Cardiac septum (tissue), 1 donor: Measurements from ENCODE around the genes HDLBP, FARP2 and GAL3ST2.

- PRO-cap = bidirectional peak, plus-strand start at chr2:241315935, minus-strand start at chr2:241315700
Observed at GRCh38 chr2:241315597-241315826, at the start of gene HDLBP. TSS of gene HDLBP (minus strand) at chr2:241315672.

GRCh38 chr2:241355186-241355810 lies 787 bp upstream of the FARP2 start:
- PRO-cap = bidirectional peak, plus-strand start at chr2:241355401, minus-strand start at chr2:241355402; unidirectional peak, minus-strand start at chr2:241355595

- PRO-cap = bidirectional peak, plus-strand start at chr2:241356285, minus-strand start at chr2:241356069
Observed at GRCh38 chr2:241355828-241356981, at the start of gene FARP2. TSS of gene FARP2 (plus strand) at chr2:241356285.

DNA sequence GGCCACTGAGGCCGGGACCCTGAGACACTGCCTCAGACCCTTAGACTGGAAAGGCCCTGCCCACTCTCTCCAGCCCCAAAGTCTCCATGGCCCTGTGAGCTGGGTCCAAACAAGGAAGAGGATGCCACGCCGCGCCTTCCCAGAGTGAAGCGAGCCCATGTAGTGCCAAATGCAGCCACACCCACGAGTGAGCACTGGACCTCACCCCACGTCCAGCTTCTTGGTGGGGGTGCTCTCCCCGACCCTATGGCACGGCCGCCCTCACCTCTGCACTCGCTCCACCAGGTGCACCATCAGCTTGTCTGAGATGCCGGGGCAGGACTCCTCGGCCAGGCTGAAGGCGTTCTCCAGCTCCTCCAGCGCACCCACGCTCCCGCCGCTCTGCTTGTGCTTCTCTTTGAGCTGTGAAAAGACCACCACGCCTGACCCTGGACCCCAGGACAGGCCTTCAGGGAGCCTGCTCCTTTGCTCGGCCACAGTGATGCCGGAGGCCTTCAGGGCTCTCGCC lies 12.2 kb downstream of the STK25 start:
- PRO-cap = no peak

DNA sequence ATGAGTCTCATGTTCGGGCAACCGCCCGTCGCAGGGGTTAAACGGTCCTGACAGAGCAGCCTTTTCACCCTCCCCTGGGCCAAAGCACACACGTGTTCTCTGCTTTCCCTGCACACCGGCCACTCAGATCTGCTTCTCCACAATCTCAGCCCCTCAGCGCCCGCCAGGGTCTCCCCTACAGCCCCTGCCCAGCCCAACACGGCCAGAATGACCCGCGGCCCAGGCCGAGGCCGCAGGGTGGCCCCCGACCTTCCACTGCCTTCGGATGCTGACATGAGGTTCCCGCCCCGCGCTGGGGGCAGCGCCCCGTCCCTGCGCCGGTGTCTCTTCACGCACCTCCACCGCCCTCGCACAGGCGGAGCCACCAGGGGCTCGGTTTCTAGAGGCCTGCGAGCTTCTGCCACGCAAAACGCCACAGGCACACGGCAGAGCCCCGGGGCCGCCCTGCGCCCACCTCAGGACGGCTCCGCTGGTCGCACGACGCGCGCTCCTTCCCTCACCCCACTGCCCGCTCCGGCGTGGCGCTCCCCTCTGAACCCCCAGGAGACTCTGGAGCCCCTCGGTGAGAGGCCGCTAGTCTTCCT lies 888 bp downstream of the STK25 start:
- PRO-cap = no peak

- PRO-cap = no peak
Observed at GRCh38 chr2:241509242-241509896, 985 bp upstream of the STK25 start.

- PRO-cap = no peak
Observed at GRCh38 chr2:241552676-241553052, 5.9 kb upstream of the BOK start.

DNA sequence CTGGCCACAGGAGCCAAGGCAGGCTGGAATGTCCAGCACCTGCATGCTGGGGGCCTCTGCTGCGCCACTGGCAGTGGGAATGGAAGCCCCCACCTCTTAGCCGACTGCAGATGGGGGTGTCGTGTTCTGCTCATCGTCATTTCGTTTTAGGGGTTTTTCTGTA lies 16.2 kb downstream of the DTYMK start:
- PRO-cap = no peak

DNA sequence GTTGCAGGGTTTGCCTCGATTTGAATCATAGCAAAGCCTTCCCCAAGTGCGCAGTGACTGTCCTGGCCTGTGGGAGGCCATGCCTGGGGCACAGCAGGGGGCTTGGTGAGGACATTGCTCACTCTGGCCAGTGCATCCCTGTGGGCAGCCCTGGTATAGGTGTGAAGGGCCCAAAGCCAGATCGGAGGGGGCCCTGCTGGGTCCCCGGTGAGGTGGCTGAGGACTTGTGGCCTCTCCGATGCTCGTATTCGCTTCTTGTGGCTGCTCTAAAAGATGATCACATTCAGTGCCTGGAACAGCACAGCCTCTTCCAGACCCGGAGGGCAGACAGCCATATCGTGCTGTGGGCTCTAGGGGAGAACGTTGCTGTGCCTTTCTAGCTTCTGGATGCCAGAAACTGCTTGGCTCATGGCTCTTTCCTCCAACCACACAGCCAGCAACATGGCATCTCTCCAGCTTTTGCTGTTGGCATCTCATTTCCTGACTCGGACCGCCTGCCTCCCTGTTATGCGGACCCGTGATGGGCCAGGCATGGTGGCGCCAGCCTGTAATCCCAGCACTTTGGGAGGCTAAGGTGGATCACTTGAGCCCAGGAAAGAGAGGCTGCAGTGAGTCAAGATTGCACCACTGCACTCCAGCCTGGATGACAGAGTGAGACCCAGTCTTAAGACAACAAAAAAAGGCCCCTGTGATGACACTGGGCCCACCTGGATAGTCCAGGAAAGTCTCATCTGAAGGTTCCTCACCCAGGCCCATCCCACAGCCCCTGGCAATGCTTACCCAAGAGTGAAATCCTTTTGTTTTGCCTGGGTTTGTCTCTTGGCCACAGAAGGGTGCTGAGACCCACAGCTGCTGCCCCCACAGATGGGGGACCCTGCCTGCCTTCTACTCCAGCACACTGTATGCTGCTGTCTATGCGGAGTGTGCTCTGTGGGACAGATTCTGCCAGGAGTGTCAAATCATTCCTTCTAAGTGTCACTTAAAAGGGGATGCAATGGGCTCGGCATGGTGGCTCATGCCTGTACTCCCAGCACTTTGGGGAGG lies 12.1 kb downstream of the DTYMK start:
- PRO-cap = no peak

DNA sequence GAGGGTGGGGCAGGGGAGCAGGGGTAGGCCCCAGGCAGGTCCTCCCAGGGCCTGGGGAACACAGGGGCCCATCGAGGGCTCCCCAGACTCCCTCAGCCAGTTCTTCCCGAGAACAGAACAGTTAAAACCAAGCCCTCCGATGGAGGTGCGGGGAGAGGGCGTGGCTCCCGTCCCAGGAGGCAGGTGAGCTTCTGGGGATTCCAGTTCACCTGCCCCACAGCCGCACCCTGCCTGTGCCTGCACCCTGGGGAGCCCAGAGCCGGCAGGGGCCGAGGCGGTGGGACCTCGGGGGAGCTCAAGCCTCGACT lies at the start of gene GAL3ST2:
TSS of gene GAL3ST2 (plus strand) at position 203 of the 308 bp plus-strand sequence.
- PRO-cap = no peak

DNA sequence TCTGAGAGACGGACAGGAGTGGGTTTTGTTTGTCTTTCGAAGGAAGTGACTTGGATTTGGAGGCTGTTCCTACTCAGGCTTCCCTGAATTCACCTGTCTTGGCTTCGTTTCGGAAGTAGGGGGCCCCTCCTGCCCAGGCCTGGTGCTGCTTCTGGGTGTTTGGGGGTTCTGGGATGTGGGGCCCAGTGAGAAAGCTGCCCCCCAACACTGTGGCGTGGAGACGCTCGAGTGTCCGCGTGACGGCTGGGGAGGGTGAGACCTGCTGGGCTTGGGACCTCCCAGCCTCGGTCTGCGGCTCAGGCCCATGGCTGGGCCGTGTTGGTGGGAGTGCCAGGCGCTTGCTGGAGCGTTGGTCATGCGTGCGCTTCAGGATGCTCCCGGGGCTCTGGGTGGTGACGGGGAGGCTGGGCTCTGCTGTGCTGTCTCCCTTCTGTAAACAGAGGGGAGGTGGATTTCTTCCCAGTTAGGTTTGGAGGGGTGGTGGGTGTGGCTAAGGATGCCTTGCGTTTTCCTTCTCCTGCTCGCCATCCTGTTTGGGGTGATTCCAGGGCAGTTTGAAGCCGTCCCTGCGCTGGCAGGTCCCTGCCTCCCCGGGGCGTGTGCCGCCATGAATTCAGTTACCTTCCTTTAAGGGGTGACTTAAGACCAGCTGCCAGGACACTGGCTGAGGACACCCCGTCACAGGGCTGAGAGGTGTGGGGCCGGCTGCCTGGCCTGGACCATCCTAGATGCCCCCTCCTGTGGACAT lies 591 bp downstream of the GAL3ST2 start:
- PRO-cap = no peak

DNA sequence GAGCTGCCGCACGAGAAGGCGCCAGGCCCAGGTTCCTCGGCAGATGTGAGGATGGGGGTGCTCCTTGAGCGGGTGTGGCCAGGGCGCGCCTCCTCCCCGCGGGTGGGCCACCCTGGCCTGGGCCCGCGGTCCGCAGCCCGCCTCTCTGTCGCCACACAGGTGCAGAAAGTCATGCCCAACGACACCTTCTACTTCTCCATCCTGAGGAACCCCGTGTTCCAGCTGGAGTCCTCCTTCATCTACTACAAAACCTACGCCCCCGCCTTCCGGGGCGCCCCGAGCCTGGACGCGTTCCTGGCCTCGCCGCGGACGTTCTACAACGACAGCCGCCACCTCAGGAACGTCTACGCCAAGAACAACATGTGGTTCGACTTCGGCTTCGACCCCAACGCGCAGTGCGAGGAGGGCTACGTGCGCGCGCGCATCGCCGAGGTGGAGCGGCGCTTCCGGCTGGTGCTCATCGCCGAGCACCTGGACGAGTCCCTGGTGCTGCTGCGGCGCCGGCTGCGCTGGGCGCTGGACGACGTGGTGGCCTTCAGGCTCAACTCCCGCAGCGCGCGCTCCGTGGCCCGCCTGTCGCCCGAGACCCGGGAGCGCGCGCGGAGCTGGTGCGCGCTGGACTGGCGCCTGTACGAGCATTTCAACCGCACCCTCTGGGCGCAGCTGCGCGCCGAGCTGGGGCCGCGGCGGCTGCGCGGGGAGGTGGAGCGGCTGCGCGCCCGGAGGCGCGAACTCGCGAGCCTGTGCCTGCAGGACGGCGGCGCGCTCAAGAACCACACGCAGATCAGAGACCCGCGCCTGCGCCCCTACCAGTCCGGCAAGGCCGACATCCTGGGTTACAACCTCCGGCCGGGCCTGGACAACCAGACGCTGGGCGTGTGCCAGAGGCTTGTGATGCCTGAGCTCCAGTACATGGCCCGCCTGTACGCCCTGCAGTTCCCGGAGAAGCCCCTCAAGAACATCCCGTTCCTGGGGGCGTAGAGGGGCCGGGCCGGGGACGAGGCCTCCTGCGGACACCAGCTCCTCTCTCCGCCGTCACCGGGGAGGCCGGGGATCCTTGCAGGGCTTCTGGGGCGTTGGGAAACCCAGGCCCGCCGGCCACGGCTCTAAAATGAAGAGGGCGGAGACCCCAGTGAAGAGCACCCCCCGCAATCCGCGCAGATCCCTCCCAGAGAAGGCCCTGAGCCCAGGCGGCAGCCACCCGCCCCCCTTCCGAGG lies 5.4 kb upstream of the NEU4 start:
- PRO-cap = unidirectional peak, plus-strand start at position 812 of the sequence

- PRO-cap = no peak
Observed at GRCh38 chr2:241927066-241927331, 26.7 kb upstream of the FAM240C start.